ENCODE data around the gene PRDM10.

DNA sequence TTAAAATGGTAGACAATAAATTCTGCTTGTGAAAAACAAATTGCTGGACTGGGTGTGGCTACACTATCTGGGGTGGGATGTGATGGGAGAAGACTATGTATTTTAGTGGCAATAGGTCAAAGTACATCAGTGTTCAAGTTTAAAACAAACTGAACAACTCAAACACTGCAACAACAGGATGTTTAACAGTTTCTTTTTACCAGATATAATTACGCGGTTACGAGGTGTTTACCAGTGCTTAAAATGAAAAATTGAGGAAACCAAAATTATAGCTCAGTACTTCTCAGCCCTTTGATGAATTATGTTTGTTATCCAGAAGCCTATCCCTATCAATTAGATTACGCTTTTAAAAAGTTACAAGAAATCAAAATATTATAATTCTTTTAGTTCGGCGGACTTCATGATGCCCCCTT lies 3.2 kb downstream of the PRDM10 start:
- RAMPAGE, long total RNA: no peak
- RRBS: no CpG with 5 or more reads among the region's 6 CpGs

- RAMPAGE, long total RNA: start-site peak on the minus strand at chr11:130002762-130002838, 71 and 17 reads in 2 replicates
- RRBS: 3% methylated on average over 11 of the region's 67 CpGs
These were observed at the start of gene PRDM10 for GRCh38 chr11:130002674-130003481. Gene PRDM10 (minus strand): TSS chr11:130002835.

DNA sequence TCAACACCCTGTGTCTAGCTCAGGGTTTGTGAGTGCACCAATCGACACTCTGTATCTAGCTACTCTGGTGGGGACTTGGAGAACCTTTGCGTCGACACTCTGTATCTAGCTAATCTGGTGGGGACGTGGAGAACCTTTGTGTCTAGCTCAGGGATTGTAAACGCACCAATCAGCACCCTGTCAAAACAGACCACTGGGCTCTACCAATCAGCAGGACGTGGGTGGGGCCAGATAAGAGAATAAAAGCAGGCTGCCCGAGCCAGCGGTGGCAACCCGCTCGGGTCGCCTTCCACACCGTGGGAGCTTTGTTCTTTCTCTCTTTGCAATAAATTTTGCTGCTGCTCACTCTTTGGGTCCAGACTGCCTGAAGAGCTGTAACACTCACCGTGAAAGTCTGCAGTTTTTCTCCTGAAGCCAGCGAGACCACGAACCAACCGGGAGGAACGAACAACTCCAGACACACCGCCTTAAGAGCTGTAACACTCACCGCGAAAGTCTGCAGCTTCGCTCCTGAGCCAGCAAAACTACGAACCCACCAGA lies 19.6 kb upstream of the PRDM10 start:
- RAMPAGE, long total RNA: no peak
- RRBS: no CpG with 5 or more reads among the region's 22 CpGs

GRCh38 chr11:130109199-130109781 lies 39.6 kb downstream of the APLP2 start:
- RAMPAGE, long total RNA: start-site peak on the plus strand at chr11:130109442-130109532, 397 and 52 reads in 2 replicates
- RRBS: no CpG with 5 or more reads among the region's 2 CpGs

- RAMPAGE, long total RNA: no peak
- RRBS: no CpG with 5 or more reads among the region's 14 CpGs
These were observed 8.7 kb downstream of the ST14 start for GRCh38 chr11:130168005-130169035.

DNA sequence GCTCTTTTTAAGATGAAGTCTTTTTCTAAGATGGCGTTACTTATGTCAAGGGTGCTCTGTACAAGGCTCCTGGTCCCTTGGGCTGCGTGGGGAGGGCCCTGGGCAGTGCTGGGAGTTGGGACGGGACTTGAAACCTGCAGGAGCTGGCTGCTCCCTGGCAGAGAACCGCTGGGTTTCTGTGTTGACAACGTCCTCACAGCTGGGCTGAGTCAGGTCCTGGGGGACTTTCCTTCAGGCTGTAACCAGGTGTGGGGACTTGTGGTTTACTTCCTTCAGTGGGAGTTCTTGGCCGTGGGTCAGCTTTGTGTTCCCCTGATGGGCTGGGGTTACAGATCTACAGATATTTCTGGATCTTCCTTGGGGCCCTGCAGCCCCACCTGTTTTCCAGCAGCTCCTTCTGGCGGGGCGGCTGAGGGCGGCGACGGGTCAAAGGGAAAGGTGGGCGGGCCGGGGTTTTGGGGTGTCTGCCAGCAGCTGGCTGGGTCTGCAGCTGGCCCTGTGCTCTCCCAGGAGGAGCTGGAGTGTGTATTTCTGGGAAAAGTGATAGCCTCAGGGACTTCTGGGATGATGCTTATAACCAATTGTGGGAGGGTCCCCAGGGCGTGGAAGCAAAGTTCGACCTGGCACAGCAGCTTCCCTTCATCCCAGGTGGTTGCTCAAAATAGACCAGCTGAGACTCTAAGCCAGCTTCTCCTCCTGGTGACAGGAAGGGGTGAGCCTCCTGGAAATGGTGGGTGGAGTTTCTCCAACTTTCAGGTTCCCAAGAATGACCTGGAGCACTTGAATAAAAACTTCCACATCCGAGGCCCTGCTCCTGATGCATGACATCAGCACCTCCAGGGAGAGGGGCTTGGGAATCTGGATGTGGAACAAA lies 19.0 kb downstream of the ST14 start:
- RAMPAGE, long total RNA: no peak
- RRBS: no CpG with 5 or more reads among the region's 16 CpGs

DNA sequence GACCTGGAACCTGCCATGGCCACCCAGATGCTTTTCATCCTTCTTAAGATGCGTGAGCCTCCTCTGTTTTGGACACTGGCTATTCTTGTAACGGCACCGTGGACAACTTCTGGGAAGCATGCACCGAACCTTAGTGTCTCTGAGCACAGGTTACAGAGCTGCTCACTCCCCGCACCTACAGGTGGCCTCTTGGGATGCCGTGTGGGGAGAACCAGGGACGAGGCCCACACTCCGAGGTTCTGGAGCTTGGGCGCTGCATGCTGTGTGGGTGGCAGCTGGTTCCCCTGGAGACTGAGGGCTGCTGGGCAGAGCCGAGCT lies 60.6 kb downstream of the ST14 start:
- RAMPAGE, long total RNA: no peak
- RRBS: no CpG with 5 or more reads among the region's 10 CpGs

- RAMPAGE, long total RNA: no peak
- RRBS: 82% methylated on average over 6 of the region's 13 CpGs
These were observed 7.5 kb downstream of the ADAMTS8 start for GRCh38 chr11:130420784-130421392.

GRCh38 chr11:130428758-130429081 lies 311 bp upstream of the ADAMTS8 start:
- RAMPAGE, long total RNA: no peak
- RRBS: no CpG with 5 or more reads among the region's 17 CpGs

DNA sequence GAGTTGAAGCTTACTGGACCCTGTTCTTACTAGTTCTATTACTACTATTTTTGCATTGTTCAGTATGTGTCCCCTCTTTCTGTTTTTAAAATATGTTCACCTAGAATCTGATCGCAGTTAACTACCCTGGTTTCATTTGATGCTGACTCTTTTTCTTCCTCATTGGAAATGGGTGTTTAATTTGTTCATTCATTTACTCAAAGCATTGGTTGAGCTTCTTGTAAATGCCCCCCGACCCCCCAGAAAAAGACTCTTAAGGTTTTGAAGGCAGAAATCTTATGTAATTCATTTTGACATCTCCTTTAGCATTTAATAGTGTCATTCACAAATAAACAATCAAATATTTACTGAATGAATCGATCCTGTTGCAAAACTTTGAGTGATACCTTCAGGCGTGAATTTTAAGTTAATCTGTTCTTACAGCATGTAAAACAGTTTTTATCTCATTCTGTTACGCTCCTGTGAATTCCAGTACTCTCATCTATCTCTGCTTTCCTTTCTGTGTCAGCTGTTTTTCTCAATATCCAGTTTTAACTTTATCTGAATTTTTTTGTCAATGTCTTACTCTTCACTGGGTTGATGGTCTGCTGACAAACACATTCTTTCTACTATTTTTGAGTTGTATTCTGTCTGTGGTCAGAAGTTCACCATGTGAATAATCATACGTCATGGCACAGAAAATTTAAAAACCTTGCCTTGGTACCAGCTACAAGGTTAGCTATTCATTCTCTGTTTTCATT lies 27.0 kb downstream of the SNX19 start:
- RAMPAGE, long total RNA: no peak
- RRBS: no CpG with 5 or more reads among the region's 6 CpGs

- RAMPAGE, long total RNA: no peak
- RRBS: no CpG with 5 or more reads among the region's 2 CpGs
These were observed 606.5 kb downstream of the OPCML start for GRCh38 chr11:132925760-132926292.

DNA sequence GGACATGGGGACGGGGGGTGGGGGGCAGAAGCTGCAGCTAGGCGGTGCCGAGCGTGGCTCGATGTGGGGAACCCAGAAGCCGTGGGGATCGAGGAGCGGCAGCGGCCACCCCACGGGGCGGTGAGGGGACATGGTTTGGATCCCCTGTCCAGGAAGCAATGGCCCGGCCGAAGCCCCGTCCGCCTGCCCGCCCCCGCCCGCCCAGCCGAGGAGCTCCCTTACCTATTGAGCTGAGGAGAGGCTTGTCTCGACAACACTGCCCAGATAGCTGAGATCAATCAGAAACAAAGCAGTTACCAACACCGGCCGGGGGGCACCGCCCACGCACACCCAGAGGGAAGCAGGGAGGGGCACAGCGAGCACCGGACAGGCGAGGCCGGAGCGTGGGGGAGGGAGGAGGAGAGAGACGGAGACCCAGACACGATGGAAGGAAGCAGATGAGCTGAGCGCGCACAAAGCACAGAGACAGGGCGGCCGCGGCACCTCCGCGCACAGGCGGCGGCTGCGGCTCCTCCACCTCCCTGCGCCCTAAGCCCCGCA lies 38.7 kb downstream of the IGSF9B start:
- RAMPAGE, long total RNA: no peak
- RRBS: 4% methylated on average over 5 of the region's 43 CpGs

- RAMPAGE, long total RNA: no peak
- RRBS: no CpG with 5 or more reads among the region's 31 CpGs
These were observed 10.1 kb downstream of the IGSF9B start for GRCh38 chr11:133946287-133947410.

DNA sequence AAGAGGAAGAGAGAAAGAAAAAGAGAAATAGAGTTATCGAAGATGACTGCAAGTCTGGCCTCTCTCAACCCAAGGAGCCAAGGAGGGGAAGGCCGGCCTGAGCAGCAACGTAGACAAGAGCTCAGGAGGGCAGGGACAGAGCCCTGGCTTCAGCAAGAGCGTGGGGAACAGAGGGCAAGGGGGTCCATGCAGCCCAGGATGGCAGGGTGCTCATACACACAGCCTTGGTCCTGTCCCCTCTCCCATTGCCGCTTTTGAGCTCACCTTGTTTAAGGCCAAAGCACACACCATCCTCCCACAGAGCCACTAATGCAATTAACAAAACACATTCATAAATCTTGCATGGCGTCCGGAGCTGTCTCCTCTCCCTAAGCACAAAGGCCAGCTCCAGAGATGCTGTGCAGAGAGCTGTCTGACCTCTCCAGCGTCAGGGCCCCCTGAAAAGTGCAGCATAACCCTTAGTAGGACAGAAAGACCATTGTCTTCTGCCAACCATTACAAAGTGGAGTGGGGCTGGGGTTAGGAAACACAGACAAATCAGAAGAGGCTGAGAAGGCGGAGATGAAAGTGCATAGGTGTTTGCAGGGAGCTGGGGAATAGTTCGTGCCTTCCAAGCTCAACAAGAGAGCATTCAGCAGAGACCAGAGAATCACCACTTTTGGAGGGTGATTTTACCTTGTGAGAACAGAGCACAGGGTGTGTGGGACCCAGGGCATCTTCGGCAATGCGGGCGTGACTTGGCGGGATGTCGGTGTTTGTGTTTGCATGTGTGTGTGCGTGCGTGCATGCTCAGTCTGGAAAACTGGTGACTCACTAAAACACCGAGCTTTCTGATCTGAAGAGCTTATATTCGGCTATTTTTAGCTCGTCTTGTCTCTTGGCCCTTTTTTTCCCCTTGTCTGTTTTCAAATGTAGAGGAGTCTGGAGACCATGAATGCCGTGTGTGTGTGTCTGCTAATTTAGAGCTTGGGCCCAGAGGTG lies 28.2 kb upstream of the JAM3 start:
- RAMPAGE, long total RNA: no peak
- RRBS: no CpG with 5 or more reads among the region's 21 CpGs

GRCh38 chr11:134049218-134049651 lies 19.6 kb upstream of the JAM3 start:
- RAMPAGE, long total RNA: no peak
- RRBS: no CpG with 5 or more reads among the region's 10 CpGs

GRCh38 chr11:134228692-134229168 lies 4.3 kb downstream of the VPS26B start:
- RAMPAGE, long total RNA: no peak
- RRBS: no CpG with 5 or more reads among the region's 7 CpGs

- RAMPAGE, long total RNA: no peak
- RRBS: no CpG with 5 or more reads among the region's 4 CpGs
These were observed 7.0 kb upstream of the GLB1L3 start for GRCh38 chr11:134269206-134269526.

- RAMPAGE, long total RNA: no peak
- RRBS: 20% methylated on average over 6 of the region's 19 CpGs
These were observed 18.6 kb downstream of the B3GAT1 start for GRCh38 chr11:134393358-134393930.

DNA sequence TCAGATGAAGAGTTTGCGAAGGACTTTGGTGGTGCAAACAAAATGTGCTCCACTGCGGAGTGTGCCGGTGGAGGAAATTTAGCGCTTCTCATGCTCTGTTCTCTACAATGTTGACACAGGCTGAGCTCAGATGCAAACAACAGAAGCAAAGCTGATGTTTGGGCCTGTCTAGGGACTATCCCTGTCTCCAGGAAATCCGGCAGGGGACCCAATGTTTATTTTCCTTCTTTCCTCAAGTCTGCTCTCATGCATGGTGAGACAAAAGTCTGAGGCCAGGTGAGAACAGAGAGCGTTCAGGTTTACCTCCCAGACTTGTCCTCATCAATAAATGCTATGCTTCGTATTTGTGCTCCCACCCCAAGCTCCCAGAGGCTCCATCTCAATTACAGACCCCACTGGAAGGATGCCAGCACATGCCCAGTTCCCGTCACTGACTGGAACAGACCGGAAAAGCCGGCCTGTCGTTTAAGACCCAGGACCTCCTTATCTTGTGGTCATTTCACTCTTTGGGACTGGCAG lies 105.7 kb upstream of the B3GAT1 start:
- RAMPAGE, long total RNA: no peak
- RRBS: no CpG with 5 or more reads among the region's 11 CpGs

DNA sequence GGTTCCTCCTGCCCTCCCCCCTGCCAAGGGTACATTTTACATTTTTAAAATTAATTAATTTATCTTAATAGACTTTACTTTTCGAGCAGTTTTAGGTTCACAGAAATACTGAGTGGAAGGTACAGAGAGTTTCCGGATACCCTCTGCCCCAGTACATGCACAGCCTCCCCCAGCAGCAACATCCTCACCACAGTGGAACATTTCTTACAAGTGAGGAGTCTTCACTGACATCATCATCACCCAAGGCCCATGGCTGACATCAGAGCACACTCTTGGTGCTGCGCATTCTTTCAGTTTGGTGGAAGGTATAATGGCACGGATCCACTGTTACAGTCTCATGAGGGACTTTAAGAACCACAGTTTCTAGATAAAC lies 170.4 kb upstream of the B3GAT1 start:
- RAMPAGE, long total RNA: no peak
- RRBS: no CpG with 5 or more reads among the region's 4 CpGs

Measured in kidney epithelial cell (primary cell).